Neural crest cell (in vitro differentiated cells): ENCODE data around the gene KIF7.

- PRO-cap: no peak
Measured at GRCh38 chr15:88476441-88477194, 9.1 kb downstream of the MRPS11 start.

GRCh38 chr15:88630758-88631449, 7.9 kb upstream of the ISG20 start:
- PRO-cap: no peak

- PRO-cap: no peak
Measured at GRCh38 chr15:88648853-88649190, 10.0 kb downstream of the ISG20 start.

GRCh38 chr15:88913685-88913970, 449 bp upstream of the MFGE8 start:
- PRO-cap: bidirectional peak, plus-strand start at chr15:88913911, minus-strand start at chr15:88913822

DNA sequence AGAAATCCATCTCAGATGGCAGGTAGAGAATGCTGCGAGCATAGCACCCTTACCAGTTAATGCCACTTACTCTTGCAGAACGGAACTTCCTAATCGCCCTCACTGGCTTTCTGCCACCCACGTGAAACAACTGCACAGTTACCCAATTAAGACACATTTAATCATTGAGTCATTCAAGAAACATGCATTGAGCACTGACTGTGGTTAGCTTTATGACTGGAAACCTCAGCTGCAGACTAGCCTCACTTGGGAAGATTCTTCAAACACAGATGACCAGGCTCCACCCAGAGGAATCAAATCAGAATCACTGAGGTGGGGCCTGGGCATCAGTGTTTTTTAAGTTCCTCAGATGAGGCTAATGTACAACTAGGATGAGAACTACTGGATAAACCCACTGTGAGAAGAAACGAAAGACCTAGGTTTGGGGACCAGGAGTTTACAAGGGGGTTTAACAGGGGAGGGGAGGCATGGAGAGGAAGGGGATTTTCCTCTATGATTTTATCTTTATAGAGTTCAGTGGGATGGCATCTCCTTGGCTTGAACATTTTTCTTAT, 5.7 kb upstream of the MFGE8 start:
- PRO-cap: no peak

- PRO-cap: no peak
Measured at GRCh38 chr15:89040729-89041311, 47.4 kb upstream of the ABHD2 start.

GRCh38 chr15:89122426-89122753, 34.1 kb downstream of the ABHD2 start:
- PRO-cap: no peak

DNA sequence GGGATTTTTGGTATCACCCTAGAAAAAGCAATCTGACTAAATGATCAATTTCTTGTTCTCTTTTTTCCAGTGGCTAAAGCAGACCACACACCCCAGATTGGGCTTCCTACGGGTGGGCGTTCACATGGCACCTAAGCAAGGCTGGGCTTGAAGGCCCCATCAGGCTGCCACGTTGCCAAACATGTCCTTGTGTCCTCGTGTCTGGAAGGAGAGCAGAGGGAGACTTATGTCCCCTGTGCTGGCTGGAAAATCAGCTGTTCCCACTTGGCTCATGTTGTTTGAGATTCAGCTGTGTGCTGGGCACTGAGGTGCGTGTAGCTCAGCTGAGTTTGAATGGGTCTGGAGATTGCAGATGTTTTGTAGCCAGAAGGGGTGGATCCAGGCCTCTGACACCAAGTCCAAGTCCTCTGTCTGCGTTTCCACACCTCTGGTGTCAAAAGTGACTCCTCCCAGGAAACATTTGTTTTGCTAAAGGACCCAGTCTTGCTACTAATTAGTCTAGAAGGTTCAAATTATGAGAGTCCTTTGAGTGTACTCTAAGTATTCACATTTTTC, 34.6 kb downstream of the RLBP1 start:
- PRO-cap: no peak

DNA sequence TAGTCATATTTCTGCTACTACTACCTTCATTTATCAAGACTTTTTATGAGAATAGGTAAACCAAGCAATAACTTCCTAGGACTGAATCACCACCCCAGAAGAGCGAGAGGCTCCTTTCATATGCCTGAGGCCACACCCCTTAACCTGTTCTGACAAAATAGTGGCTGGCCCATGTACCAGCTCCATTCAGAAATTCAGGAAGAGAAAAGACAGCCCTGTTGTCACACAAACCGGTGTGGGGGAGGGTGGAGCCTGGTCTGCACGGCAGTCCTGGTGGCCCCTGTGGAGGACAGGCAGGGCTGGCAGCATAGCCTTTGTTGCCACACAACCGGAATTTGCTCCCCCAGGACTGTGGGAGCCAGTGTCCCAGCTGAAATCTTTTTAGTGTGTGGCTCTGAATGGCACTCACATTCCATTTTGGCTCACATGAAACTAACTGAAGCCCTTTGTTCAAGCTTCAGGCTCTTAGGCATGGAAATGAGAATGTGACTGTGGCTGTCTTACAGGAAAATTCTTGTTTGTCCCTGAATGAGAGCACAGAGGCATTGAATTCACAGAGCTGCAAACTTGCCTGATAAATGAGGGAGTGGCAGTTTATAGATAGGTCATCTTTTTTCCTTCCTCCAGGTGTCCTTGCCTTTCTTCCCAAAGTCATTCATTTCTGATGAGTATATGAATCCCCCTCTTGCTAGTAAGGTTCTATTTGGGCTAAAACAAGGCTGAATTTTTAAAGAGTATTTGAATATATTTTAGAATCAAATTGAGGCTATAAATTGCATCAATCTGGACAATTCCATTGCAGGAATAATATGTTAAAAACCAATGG, 23.7 kb downstream of the RLBP1 start:
- PRO-cap: bidirectional peak, plus-strand start at position 185 of the sequence, minus-strand start at position 91 of the sequence; bidirectional peak, plus-strand start at position 537 of the sequence, minus-strand start at position 419 of the sequence

- PRO-cap: bidirectional peak, plus-strand start at chr15:89335069, minus-strand start at chr15:89334815
Measured at GRCh38 chr15:89334946-89336019, 659 bp upstream of the POLG start.

DNA sequence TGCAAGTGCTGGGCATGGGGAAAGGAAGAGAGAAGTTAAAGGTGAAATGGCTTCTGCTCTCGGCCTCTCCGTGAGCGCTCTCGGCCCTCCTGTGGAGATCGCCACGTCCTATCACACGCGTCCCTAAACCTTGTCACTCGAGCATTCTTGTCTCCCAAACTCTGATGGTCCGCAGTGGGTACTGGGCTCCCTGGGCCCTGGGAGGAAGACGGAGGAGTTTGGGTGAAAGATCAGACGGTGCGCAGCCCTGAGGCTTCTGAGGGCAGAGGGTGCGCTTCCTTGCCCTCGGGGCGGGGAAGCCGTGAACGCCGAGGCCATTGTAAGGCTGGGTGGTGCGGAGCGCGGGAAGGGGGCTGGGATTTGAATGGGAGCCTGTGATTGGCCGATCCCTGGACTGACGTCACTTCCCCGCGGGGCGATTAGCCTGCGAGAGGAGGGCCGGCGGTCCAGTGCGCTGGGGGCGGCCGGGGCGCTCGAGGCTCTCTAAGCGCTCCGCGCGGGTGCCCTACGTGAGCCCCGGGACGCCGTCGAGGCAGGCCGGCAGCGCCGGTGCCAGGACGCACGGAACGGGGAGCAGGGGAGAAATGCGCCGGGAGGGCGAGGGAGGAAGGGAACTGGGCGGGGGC, 32.7 kb upstream of the POLG start:
- PRO-cap: unidirectional peak, plus-strand start at position 449 of the sequence

DNA sequence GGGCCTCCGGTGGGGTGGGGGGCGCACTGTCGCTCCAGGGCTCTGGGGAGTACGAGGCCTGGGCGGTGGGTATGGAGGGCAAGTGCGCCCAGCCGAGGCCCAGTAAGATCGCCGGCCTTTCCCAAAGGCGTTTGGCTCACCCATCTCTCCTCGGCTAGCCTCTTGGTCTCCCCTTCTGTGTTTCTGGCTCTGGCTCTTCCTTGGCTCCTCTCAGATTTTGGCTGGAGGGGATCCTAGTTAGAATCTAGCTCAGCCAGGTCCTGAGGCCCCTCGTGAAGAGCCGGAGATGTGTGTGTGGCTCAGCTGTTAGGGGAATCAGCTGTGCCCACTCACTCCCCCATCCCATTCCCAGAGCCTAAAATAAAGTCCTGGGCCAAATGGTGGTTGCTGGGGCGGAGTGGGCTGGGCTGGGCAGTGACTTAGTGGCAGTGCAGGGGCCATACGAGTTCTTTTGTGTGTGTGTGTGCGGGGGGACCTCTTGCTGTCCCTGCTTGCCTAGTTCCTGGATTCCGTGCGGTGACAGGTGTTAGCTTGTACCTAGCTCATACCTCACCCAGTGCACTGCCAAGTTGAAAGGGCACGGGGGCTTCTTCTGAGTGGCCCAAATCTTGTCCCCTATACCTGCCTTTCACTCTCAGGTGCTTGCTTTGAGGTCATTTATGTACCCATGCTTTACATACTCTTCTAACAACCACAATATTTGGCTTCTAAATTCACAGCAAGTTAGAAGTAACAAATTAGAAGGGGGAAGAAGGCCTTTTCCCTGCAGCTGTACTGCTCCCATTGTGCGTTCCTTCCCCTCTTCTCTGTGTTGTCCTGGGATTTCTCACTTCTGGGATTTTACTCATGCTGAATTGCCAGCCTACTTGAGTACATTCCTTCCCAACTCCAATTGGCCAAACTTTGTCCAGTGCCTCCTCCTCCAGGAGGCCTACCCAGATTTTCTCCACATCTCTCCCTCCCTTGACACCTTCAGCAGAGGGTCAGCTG, 66.2 kb upstream of the POLG start:
- PRO-cap: no peak

GRCh38 chr15:89575788-89576743, 797 bp downstream of the TICRR start:
- PRO-cap: unidirectional peak, minus-strand start at chr15:89576089

DNA sequence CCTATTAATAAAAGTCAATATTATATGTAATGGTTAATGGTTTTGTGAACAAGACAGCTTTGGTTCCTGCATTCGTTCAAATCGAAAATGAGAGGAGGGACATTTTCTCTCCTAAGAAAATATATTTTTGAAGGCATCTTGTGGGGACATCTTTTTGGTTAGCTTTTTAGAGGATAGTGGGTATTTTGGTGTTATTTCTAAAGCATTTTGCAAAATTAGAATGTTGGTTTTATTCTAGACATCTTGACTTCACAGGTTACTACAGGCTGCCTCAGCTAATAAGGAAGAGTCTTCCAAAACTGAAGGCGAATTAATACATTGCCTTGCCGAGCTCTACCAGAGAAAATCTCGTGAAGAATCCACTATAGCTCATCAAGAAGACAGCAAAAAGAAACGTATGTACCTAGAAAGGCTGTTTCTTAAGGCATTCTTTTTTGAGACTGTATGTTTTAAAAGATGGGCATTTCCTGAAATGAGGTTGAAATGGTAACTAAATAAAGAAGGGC, 18.9 kb downstream of the TICRR start:
- PRO-cap: no peak

- PRO-cap: bidirectional peak, plus-strand start at chr15:89655582, minus-strand start at chr15:89655467
Measured at GRCh38 chr15:89654834-89655920, at the start of gene KIF7. Gene KIF7, minus strand, starts transcription at chr15:89655467.

DNA sequence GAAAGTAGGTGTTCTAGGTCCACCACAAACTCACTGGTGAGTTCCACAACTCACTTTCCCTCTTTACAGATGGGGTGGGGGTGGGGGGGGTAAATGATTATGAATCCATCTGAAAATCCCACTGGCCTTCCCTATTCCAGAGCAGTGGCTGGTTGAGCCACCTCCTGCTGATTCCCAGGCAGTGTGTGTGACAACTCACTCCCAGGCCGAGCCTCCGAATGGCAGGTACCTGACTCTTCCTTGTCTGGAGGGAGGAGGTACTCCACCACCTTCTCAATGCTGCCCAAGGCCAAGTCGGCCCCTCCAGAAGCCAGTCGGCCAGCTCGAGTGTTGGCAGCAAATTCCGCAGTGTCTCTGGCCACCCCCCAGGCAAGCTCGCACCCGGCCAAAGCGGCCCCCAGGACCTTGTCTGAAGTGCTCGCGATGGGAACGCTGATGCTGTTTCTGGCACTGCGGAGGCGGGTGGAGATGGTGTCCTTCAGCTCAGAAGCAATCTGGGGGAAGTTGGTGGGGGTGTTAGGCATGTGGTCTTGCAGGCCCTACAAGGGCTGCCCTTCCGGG, 9.3 kb downstream of the PLIN1 start:
- PRO-cap: no peak

DNA sequence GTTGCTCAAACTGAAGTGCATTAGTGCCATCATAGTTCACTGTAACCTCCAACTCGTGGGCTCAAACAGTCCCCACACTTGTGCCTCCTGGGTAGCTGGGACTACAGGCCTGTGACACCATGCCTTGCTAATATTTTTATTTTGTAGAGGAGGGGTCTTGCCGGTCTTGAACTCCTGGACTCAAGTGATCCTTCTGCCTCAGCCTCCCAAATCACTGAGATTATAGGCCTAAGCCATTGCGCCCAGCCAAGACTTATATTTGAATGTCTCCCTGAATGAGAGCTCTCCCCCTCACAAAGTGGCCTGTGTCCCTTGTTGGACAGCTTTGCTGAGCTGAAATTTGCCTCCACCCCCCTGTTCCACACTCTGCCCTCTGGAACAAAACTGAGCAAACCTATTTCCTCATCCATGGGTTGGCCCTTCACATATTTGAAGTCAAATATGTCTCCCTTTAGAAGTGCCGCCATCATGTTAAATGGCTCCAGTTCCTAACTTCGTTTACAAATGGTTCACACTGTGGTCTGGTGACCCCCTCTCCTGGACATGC, 4.8 kb downstream of the PLIN1 start:
- PRO-cap: no peak

DNA sequence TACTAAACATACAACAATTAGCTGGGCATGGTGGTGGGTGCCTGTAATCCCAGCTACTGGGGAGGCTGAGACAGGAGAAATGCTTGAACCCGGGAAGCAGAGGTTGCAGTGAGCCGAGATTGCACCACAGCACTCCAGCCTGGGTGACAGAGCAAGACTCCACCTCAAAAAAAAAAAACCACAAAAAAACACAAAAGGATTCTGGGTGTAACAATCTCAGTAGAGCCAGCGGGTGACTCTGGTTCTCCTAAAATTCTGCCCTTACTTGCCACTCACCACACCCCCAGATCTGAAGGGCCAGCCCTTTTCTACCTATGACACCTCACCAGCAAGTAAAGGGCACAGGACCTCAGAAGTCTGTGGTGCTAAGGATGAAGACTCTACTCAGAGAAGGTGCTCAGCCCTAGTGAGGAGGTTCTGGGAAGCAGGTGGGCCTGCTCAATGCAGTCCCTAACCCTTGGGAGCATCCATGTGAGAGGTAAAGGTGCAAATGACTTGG, 20.1 kb upstream of the ANPEP start:
- PRO-cap: no peak

- PRO-cap: no peak
Measured at GRCh38 chr15:89837102-89837808, 22.6 kb upstream of the ANPEP start.

- PRO-cap: no peak
Measured at GRCh38 chr15:89860834-89861381, 32.9 kb downstream of the AP3S2 start.